ENCODE measurements around the gene SMAD1.

DNA sequence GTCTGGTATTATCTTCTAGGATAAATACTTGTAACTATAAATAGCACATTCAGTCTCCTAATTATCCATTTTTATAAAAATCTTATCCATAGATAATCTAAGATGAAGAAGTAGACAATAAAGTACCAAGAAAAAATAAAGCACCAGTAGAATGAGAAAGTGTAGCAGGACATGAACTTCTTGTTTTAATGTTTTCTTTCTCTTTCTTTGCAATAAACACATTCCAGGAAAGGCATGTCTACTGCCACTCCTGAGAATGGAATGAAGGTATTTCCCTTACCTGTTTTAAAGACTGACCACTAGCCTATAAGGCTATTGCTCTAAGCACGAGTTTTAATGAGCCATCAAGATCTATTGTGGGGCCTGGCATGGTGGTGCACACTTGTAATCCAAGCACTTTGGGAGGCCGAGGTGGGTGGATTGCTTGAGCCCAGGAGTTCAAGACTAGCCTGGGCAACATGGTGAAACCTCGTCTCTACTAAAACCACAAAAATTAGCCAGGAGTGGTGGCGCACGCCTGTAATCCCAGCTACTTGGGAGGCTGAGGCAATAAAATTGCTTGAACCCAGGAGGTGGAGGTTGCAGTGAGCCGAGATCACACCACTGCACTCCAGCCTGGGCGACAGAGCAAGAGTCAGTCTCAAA, 15.2 kb upstream of the OTUD4 start:
- PRO-cap, result no peak
- RAMPAGE, long total RNA, 3 experiments, result no peak in any of the 3 experiments

DNA sequence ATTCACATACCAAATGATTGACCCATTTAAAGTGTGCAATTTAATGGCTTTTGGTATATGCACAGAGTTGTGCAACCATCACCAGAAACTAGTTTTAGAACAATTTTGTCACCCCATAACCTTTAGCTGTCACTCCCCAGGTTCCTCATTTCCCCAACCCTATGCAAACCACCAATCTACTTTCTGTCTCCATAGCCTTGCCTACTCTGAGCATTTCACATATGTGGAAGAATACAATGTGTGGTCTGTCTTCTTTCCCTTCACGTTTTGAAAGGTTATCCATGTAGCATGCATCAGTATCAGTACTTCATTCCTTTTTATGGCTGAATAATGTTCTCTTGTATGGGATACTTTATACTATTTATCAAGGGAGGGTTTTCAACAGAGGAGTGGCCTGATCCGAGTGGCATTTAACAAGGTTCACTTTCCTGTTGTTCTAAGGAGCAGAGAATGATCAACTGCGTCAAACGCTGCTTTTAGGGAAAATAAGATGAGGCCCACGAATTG, 1.3 kb upstream of the SMAD1 start:
- PRO-cap, result no peak
- RAMPAGE, long total RNA, 3 experiments, result no peak in any of the 3 experiments

DNA sequence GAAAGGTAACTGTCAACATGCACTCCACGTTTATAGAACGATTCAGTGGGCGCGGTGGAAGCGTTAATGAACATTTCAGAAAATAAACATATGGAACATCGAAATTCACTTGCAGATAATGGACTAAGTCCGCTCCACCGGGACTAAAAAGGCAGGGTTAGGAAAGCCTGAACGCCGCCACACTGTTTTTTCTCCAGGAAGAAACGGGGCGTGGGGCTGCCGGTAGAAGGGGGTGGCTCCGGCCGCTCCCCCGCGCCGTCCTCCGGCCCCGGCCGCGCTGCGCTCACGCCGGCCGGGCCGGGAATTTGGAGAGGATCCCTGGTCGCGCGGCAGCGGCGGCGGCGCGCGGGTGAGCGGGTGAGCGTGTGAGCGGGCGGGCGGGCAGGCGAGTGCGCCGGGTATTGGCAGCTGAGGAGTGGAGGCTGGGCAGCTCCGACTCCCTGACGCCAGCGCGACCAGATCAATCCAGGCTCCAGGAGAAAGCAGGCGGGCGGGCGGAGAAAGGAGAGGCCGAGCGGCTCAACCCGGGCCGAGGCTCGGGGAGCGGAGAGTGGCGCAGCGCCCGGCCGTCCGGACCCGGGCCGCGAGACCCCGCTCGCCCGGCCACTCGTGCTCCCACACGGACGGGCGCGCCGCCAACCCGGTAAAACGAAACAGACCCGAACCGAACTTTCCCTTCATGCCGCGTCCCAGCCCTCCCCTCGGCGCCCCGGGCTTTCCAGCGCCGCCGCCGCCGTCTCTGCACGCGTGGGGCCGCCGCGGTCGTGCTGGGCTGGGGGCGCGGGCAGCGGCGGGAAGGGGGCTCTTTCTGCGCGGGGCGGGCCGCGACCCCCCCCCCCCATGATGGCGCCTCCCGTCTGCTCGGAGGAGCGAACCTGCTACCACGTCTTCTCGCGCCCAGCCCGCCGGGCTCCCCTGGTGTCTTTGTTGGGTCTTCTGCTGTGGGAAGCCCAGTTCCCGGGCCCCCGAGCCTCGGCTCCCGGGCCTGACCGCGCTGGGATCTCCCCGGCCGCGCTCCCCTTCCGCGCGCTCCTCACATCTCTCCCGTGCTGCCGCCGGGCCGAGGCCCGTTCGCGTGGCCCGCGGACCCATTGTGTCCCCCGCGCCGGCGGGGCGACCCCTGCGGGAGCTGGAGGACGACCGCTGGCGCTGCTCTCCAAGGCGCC, at the start of gene SMAD1:
SMAD1 (plus strand) TSS at position 458 of the 1,166 bp plus-strand sequence.
- PRO-cap, result bidirectional peak, plus-strand start at position 485 of the sequence, minus-strand start at position 391 of the sequence
- RAMPAGE, long total RNA, 3 experiments, result start-site peak on the plus strand in 1 of 3 experiments, centred at position 336 of the sequence, 23 reads per replicate

DNA sequence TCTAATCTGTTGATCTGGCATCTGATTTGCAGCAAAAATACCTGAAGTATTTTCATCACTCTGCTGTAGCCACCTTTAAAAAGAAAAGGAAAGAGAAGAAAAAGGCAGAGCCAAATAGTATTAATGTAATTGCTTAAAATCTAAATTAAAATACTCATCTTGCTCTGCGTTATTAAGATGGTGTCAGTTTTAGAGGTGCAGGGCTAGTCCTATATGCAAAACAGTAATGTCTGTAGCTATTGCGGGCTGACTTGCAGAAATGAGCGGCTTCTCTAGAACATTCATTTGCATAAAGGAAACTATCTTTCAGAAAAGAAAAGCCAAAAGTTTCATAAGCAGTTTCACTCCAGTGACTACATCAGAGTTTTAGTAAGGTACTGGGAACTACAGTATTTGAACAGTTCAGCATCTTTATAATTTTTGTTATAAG, 5.9 kb downstream of the SMAD1 start:
- PRO-cap, result no peak
- RAMPAGE, long total RNA, 3 experiments, result no peak in any of the 3 experiments

DNA sequence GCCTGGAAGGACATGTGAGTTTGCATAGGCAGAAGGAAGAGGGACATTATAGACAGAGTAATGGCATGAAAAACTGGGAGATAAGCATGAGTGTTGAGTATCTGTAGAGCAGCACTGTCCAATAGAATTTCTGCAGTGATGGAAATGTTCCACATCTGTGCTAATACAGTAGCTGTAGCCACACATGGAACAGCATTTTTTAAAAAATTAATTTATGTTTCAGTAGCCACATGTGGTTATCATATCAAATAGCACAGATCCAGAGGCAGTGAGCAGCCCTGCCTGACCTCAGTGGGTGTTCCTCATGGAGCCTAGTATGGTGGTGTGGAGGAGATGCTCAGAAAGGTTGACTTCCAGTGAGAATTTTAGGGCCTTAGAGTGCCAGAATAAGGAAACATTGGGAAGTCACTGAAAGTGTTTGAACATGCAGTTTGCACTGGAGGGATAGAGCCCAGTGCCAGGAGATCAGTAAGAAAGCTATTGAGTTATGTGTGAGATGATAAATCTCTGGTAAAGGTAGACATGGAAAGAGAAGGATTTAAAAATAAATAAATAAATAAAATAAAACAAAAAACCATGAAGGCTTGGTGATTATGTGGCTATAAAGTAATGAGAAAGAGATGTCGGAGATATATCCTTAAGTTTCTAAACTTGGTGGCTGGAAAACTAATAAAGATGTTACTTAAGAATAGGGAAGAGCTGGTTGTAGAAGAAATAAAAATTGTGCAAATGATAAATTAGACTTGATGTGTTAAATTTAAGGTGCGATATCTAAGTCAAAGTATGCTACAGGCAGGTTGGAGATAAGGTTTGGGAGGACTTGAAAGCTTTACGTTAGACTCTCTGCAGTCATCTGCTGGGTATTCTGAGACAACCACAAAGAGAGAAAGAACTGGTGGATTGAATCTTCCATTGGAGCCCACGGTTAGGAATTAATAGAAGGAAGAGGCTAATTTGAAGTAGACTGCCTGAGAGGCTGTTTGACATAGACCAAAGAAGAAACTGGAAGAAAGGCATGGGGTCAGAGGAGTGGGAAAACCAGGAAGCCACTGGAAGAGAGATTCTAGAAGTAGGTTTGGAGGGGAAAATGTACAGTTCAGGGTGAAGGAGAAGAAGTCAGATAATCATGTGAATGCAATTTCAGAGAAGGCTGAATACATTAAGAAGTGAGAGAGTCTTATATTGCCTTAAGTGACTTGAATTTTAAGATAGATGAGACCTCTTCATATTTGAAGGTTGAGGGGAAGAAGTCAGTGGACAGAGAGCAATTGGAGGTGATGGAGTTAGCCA, 7.7 kb downstream of the SMAD1 start:
- PRO-cap, result no peak
- RAMPAGE, long total RNA, 3 experiments, result no peak in any of the 3 experiments

DNA sequence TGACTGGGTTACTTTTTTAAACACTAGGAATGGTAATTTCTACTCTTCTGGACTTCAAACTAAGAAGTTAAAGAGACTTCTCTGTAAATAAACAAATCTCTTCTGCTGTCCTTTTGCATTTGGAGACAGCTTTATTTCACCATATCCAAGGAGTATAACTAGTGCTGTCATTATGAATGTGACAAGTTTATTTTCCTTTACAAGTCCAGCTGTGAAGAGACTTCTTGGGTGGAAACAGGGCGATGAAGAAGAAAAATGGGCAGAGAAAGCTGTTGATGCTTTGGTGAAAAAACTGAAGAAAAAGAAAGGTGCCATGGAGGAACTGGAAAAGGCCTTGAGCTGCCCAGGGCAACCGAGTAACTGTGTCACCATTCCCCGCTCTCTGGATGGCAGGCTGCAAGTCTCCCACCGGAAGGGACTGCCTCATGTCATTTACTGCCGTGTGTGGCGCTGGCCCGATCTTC, 32.8 kb downstream of the SMAD1 start:
- PRO-cap, result no peak
- RAMPAGE, long total RNA, 3 experiments, result no peak in any of the 3 experiments

- PRO-cap, result no peak
- RAMPAGE, long total RNA, 3 experiments, result no peak in any of the 3 experiments
Measured at GRCh38 chr4:145532947-145533402, 51.3 kb downstream of the SMAD1 start.

DNA sequence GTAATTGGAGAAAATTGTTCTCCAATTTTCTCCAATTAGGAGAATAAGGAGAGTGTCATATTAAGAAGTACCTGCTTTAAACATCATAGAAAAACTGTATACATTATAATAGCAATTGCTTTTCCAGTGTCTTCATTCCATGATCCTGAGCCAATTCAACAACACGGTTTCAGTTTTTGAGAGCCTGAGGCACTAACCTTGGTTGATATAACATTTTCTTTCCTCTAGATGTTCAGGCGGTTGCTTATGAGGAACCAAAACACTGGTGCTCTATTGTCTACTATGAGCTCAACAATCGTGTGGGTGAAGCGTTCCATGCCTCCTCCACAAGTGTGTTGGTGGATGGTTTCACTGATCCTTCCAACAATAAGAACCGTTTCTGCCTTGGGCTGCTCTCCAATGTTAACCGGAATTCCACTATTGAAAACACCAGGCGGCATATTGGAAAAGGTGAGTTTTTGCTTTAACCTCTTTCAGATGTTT, 64.9 kb downstream of the SMAD1 start:
- PRO-cap, result no peak
- RAMPAGE, long total RNA, 3 experiments, result no peak in any of the 3 experiments

DNA sequence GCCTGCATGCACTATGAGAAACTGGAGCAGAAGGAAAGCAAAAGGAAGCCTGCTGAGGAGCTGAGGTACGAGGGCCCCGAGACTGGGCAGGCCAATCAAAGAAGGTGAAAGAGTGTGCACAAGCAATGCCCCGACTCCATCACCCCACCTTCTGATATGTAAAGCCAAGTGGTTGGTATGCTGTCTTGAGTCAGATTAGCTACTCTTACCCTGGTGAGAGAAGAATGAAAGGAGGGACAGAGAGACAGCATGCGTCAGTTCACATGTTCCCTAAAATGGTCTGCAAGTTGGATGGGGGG, 90.2 kb upstream of the ZNF827 start:
- PRO-cap, result no peak
- RAMPAGE, long total RNA, 3 experiments, result no peak in any of the 3 experiments

GRCh38 chr4:147351628-147352040, 129.3 kb upstream of the EDNRA start:
- PRO-cap, result no peak
- RAMPAGE, long total RNA, 3 experiments, result no peak in any of the 3 experiments

- PRO-cap, result no peak
- RAMPAGE, long total RNA, 3 experiments, result no peak in any of the 3 experiments
Measured at GRCh38 chr4:147684425-147684925, 512 bp upstream of the PRMT9 start.

DNA sequence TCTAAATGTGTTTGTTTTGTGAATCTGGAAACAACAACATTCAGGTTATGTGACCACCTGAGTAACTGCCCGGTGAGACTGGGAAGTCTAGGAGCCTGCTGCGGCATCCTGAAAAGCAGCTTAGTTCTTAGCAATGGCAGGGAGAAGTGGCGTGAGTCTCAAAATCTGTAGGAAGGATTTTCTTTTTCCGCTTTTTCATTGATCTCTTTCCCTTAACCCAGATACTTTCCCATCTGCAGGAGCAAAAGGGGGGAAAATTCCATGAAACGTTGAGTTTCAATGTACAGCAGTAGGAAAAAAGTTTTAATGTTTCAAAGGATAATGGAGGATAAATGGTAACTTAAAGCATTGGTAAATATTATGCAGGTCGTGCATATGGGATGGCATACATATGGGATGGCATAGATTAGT, 54.4 kb downstream of the ARHGAP10 start:
- PRO-cap, result no peak
- RAMPAGE, long total RNA, 3 experiments, result no peak in any of the 3 experiments

DNA sequence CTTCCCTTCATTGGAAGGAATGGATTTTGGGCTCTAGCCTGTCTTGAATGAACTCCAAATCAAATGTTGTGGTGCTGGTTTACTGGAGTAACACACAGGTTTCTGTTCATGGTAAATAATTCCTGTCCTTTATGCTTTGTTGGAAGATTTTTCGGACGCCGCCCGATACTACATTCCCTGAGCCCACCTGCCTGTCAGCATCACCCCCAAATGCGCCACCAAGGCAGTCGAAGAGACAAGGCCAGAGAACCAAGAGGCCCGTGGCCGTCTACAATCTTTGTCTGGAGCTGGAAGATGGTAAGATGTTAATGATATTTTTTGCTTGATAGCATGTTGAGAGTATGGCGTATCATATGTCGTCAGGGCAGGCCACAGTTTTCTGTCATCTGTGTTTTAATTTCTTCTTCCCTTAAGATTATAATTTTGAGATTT, 291.2 kb downstream of the ARHGAP10 start:
- PRO-cap, result no peak
- RAMPAGE, long total RNA, 3 experiments, result no peak in any of the 3 experiments

DNA sequence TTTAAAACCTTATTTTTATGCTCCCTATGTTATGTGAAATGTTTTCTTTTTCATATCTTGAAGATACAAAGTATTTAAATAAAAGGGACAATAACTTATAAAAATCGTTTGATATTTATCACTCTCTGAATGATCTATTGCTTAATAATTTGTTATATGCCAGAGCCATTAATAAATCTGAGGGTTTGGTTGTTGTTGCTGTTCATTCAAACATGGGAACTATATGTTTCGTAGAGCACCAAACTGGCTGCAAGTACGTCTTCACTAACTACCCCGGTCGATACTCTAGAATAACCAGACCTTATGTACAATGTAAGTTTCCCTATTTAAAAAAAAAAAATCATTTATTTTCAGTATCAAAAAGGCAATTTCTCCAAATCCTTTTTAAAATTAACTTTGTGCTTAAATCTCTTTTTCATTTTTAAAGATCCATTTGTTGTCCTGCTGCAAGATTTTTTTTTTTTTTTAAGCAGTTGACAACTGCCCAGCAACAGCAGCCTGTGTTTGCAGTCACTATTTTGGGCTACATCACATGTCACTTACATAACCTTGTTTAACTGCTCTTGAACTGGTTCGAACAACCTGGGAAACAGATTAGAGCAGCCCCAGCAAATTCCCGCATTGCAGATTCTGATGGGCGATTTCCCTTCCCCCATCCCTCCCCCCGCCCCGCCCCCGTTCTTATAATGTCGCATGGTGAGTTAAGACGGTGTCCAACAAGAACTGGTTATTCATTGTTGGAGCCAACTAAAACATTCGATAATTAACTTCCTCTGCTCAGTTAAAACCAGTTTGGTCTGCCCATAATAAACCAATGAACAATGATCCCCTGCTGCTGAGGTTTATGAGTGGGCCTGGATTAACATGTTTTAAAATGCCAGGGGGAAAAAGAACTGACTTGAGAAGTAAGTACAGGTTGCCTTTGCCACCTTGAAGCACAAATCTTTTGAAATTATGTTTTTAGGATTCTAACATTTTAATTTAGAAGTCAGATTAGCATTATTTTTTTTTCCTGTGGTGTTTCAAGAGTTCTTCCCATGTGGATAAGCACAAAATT, 238.9 kb downstream of the NR3C2 start:
- PRO-cap, result no peak
- RAMPAGE, long total RNA, 3 experiments, result no peak in any of the 3 experiments

DNA sequence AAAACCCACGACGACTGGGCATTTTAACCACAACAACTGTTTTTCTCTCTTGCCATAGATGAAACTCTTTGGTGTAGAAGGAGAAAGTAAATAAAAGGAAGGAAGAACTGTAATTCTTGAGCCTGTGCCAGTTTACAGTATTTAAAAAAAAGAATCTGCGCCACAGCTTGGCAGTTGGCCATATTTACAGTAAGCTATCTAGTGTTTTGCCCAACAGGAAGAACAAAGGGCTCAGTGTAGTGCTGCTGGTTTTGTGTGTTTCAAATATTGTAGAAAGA, 66.1 kb downstream of the NR3C2 start:
- PRO-cap, result no peak
- RAMPAGE, long total RNA, 3 experiments, result no peak in any of the 3 experiments

- PRO-cap, result no peak
- RAMPAGE, long total RNA, 3 experiments, result start-site peak on the minus strand in 1 of 3 experiments, at chr4:148423507-148423706 at its widest, 7 to 8 reads per replicate
Measured at GRCh38 chr4:148422910-148423796, 19.1 kb downstream of the NR3C2 start.

DNA sequence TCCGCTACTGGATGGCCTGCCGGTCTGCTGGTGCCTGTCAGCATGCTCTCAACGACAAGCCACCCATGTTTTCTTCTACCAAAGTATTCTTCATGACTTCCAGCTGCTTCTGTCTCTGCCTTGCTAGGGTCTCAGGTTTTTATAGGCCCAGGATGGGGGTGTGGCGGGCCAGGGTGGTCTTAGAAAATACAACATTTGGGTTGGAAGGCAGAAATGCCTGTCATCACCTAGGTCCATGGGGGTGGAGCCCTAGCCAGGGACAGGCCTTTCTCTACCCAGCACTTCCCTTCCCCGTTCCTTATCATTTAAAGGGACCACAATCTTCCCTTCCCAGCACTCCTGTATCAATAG, 108.5 kb upstream of the IQCM start:
- PRO-cap, result no peak
- RAMPAGE, long total RNA, 3 experiments, result no peak in any of the 3 experiments

GRCh38 chr4:150039619-150040233, 38.5 kb upstream of the DCLK2 start:
- PRO-cap, result no peak
- RAMPAGE, long total RNA, 3 experiments, result no peak in any of the 3 experiments

DNA sequence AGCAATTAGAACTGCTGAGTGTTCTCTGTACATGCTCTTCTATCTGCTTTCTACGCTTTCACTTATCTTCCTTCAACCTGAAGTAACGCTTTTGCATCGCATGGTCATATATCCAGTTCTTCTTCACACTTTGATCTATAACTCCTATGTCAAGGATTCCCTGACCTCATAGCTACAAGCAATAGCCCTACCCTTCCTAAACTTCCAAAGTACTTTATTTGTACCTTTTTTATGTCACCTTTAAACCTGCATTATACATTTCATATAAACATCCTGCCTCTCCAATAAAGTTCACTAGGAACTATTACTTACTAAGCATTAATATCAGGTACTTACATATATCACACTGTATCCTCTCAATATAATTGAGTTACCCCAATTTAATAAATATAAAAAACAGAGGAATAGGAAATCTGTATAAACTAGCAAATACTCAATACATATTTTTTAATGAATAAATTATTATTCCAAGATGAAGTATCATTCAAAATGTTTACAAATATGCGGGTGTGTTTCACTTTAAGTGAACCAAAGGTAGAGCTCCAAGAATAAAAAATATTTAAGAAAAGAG, 67.5 kb downstream of the MAB21L2 start:
- PRO-cap, result no peak
- RAMPAGE, long total RNA, 3 experiments, result no peak in any of the 3 experiments

- PRO-cap, result no peak
- RAMPAGE, long total RNA, 3 experiments, result no peak in any of the 3 experiments
Measured at GRCh38 chr4:151277326-151277634, 319 bp downstream of the PRSS48 start.